Subcutaneous preadipocyte (primary cell): ENCODE results near the genes SPDYE2B, LRRC17 and KMT2E.

GRCh38 chr7:102440047-102440588 lies 6.7 kb downstream of the ORAI2 start:
- CAGE, long polyA plus RNA, result no peak

DNA sequence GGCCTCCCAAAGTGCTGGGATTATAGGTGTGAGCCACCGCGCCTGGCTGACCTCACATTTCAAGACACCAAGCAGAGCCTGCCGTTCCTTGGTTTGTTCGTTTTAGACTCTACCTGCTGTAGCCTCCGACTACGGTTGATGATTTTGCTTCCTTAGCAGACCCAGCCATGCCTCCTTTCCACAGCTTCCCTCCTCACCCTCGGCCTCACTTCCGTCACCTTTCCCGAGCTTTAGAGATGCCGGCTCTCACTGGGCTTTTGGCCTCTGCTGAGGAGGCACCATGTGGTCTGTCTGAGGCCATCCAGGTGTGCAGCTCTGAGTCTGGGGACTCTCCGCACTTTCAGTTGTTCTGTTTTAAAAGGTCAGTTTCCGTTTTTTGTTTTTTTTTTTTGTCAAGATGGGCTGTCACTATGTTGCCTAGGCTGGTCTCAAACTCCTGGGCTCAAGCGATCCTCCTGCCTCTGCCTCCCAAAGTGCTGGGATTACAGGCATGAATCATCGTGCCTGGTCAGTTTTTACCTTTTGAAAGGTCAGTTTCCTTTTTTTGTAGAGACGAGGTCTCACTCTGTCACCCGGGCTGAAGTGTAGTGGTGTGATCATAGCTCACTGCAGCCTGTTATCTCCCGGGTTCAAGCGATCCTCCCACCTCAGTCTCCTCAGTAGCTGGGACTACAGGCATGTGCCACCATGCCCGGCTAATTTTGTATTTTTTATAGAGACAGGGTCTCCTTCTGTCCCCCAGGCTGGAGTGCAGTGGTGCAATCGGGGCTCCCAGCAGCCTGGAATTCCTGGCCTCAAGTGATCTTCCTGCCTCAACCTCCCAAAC lies 11.8 kb downstream of the ORAI2 start:
- CAGE, long polyA plus RNA, result no peak

GRCh38 chr7:102650120-102650433 lies at the start of gene SPDYE2B:
Gene SPDYE2B (plus strand): TSS chr7:102650319.
- CAGE, long polyA plus RNA, result no peak

- CAGE, long polyA plus RNA, result no peak
These were observed at the start of gene LRRC17 for GRCh38 chr7:102912599-102913456. Gene LRRC17 (plus strand): TSS chr7:102913000.

GRCh38 chr7:103122884-103123647 lies 25.8 kb downstream of the NAPEPLD start:
- CAGE, long polyA plus RNA, result no peak

DNA sequence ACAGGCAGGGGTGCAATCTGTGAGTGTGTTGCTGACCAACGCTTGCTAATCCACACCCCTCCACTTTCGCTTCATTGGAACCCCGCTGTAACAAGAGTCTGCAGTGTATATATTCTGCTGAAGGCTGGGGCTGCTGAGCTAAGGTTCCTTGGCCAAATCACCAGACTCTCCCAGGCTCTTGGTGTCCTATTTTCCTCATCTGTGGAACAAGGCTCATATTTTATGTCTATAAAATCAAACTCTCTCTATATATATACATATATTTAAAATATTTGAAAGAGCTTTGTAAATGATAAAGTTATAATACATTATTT lies 2.3 kb downstream of the NAPEPLD start:
- CAGE, long polyA plus RNA, result no peak

GRCh38 chr7:103150106-103150793 lies 1.4 kb upstream of the NAPEPLD start:
- CAGE, long polyA plus RNA, result no peak

DNA sequence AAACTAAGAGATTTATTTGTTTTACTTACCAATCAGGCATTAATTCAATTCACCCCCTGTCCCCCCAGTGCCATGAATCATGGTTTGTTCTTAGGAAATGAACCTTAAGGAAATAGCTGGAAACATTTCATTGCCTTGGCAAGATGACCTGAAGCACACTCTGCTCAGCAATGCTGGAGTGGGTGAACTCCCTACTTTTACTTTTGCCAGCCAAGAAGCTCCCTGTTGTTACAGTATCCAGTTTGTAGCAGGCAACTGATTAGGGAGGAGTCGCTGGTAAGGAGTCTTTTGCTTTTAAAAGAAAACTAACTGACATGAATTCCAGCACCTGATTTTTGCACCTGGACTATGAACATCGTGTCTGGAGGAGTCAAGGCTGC lies 13.7 kb upstream of the NAPEPLD start:
- CAGE, long polyA plus RNA, result no peak

- CAGE, long polyA plus RNA, result no peak
These were observed 17.5 kb upstream of the PMPCB start for GRCh38 chr7:103279660-103280184.

- CAGE, long polyA plus RNA, result no peak
These were observed 77.3 kb downstream of the ORC5 start for GRCh38 chr7:104130176-104131244.

DNA sequence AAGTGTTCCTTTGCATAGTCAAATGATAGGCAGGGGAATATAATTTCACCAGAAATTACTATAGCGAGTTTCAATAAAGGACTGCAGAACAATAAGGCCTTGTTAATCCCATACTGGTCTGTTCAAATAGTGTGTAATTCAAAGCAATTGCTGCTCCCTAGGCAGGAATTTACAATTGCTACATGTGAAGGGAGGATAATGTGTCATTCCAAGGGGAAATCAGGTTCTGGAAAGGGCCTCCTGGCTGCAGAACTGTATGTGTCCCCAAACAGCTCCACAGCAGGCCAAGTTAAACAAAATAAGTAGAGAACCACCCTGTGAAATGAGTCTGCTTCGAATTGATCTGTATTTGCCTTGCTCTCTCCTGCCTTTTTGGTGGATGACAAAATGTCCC lies 42.4 kb upstream of the KMT2E start:
- CAGE, long polyA plus RNA, result no peak

GRCh38 chr7:104999046-104999271 lies 15.0 kb upstream of the KMT2E start:
- CAGE, long polyA plus RNA, result no peak

- CAGE, long polyA plus RNA, result no peak
These were observed at the start of gene KMT2E for GRCh38 chr7:105014167-105014475. Gene KMT2E (plus strand): TSS chr7:105014205.

DNA sequence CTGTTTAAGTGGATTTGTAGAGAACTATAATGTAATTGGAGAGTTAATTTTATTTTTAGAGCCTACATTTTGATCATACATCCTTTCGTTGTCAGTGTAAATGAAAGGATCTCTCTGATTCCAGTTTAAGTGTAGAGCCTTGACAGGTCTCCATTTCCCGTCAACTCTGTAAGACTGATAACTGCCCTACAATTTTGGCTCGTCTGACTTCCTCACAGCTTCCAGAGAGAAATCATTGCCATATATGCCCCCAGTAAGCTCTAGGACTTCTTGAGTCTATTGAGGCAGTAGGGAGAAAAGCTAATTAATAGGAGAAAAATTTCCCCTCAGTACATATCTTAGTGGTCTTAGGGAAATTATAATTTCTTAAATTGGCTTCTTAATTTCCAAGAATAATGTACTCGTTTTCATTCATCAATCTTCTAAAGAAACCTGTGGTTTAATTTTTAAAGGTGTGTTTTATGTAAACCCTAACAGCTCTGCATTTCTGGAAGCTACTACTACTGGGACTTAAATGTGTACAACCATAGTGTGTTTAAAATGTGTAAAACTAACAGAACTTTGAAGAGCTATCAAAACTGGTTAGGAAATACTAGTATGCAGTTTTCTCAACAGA lies 3.8 kb downstream of the KMT2E start:
- CAGE, long polyA plus RNA, result no peak

DNA sequence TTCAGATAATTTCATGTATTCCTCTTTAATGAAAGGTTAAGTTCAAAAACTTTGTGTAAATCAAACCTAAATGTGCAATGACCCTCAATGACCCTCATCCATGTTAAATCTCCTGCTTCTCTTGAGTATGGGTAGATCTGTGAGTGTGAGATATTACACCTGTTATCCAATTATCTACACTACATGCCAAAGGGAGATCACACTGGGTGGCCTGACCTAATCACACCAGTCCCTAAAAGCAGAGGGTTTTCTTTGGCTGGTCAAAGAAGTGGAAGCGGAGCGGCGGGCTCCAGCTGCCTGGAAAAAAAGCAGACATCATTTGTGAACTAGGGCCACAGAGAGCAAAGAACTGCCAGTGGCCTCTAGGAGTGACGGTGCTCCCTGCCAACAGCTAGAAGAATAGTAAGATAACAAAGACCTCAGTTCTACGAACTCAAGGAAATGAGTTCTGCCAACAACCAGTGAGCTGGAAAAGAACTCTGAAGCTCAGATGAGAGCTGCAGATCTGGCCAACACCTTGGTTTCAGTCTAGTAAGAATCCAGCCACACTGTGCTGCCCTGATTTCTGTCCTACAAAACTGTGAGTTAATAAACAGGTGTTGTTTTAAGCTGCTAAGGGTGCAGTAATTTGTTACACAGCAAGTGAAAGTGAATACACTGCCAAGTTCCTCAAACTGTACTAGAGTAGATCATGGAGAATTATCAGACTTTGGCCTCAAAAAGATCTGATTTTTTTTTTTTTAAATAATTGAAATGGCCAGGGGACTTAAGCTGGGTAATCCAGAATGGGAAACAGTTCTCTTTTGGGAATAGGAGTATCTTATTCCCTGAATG lies 178.0 kb downstream of the SRPK2 start:
- CAGE, long polyA plus RNA, result no peak

GRCh38 chr7:105319666-105320226 lies 69.0 kb downstream of the SRPK2 start:
- CAGE, long polyA plus RNA, result no peak

- CAGE, long polyA plus RNA, result no peak
These were observed 28.9 kb downstream of the SRPK2 start for GRCh38 chr7:105359666-105360322.

DNA sequence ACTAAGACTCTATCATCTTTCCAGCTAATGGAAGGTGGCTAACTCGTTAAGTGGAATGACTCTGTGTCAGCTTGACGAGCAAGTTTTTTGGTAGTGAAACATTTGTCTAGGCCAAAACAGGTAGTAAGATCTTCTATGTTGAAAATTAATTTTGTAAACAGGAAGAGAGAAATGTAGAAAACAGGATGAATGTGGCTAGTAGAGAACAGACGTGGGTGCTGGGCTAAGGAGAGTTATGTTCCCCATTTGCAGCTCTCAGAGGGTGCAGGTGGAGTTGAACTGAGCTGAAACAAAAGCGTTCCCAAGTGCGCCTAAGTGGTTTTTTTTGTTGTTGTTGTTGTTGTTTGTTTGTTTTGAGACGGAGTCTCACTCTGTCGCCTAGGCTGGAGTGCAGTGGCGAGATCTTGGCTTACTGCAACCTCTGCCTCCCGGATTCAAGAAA lies 59.5 kb upstream of the SRPK2 start:
- CAGE, long polyA plus RNA, result no peak

- CAGE, long polyA plus RNA, result no peak
These were observed 98.7 kb downstream of the ATXN7L1 start for GRCh38 chr7:105777503-105778249.

DNA sequence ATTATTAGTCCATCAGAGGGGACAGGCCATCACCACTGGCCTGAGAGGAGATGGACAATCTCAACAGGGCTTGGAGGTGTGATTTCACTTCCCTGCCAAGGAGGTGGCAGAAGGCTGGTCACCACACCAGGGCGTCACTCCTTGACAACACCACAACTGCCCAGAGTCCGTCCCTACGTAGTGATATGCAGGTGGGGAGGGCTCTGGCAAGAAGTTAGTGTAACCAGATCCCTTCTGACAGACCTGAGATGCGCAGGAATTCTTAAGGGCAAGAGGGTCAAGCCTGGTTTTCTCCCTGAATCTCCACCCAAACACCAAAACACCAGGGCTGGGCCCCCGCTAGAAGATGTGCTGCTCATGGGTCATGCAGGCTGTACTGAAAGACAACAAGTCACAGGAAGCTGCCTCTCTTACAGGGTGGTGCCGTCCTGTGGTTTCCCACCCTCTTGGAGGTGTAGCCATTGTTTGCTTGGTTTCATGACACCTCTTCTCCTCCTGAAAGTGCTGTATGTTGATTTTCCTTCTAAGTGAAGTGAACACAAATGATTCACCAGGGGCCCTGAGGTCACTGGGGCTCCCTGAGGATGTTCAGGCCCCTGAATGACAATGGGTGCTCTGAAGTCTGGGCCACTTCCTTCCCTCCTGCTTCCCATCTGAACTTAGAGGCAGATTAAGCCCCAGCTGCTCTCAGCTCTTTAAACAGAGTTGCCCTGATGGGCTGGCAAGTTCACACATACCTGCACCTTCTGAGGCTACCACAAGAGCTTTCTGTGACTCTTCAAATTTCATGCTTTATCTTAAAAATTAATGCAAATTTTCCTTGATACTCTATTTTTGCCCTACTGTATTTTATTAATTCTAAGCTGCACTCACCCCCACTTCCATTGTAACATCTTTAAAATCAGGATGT lies 27.0 kb downstream of the ATXN7L1 start:
- CAGE, long polyA plus RNA, result no peak